Type B pancreatic cell (in vitro differentiated cells): ENCODE data around the gene POC1B.

- PRO-cap, result no peak
These were observed 161.2 kb downstream of the KITLG start for GRCh38 chr12:88419051-88419415.

DNA sequence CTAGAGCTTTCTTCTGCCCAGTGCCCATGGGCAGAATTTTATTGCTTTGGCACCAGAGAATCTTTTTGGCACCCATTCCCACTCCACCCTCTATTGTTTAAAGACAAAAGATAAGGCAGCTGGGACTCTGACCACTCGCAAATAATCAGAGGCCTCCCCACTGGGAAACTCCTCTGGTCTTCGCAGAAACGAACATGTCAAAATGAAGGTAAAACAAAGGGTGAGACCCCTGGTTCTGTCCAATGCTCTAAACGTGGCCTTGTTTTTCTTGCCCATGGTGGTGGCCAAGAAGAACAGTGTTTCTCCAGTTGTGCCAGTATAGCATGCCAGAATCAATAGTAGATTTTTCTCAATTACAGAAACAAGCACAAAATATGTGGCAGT lies 50.7 kb downstream of the KITLG start:
- PRO-cap, result no peak

- PRO-cap, result no peak
These were observed 265.0 kb downstream of the DUSP6 start for GRCh38 chr12:89087249-89087665.

- PRO-cap, result no peak
These were observed 18.4 kb upstream of the DUSP6 start for GRCh38 chr12:89370266-89371446.

DNA sequence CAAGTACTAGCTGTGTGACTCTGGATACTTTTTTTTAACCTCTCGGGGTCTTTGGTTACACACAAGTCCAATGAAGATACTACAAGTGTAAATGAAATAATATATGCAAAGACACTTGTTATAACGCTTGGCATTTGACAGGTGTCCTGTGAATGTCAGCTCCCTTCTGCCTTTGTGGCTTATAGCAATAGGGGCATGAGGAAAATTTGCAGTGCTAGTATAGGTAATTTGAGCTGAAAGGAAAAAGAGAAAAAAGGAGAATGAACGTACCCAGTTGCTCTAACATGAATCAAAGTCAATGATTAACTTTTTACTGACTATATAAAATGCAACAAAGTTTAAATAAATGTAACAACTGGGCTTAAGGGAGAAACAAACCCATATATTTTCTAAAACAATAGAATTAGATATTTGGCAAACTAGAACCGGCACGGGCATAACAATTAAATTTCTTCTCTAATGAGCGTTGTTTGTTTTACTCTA lies 25.6 kb upstream of the DUSP6 start:
- PRO-cap, result no peak

DNA sequence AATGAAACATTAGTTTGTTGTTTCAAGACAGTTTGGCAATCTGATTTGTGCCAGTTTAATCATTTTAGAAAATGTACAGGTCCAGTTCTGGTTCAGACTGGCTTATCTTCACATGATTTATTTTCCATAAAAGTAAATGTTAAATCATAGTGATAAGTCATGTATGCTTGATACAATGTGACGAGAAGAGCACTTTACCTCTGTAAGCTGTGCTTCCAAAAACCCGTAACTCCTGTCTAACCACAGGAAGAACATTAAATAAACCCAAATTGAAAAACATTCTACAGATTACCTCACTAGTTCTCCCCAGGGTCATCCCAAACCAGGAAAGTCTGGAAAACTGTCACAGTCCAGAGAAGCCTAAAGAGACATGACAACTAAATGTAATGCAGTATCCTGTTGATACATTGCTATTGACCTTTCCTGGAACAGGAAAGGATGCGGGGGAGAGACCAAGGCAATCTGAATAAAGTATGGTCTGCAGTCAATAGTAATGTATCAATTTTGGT lies 32.5 kb upstream of the DUSP6 start:
- PRO-cap, result no peak

- PRO-cap, result no peak
These were observed 37.9 kb upstream of the DUSP6 start for GRCh38 chr12:89390139-89390567.

DNA sequence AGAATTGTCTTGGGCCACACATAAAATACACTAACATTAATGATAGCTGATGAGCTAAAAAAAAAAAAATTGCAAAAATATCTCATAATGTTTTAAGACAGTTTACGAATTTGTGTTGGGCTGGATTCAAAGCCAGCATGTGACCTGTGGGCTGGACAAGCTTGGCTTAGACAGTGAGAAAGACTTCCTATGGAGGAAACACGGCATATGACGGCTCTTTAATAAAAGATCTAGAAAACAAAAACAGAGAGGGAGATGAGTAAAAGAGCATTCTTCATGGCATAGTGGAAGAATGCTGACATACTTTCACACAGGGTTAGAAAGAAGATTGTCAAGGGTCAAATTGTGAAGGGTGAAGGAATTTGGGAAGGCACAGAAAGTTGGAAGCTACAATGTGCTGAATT lies 63.5 kb downstream of the GALNT4 start:
- PRO-cap, result no peak

DNA sequence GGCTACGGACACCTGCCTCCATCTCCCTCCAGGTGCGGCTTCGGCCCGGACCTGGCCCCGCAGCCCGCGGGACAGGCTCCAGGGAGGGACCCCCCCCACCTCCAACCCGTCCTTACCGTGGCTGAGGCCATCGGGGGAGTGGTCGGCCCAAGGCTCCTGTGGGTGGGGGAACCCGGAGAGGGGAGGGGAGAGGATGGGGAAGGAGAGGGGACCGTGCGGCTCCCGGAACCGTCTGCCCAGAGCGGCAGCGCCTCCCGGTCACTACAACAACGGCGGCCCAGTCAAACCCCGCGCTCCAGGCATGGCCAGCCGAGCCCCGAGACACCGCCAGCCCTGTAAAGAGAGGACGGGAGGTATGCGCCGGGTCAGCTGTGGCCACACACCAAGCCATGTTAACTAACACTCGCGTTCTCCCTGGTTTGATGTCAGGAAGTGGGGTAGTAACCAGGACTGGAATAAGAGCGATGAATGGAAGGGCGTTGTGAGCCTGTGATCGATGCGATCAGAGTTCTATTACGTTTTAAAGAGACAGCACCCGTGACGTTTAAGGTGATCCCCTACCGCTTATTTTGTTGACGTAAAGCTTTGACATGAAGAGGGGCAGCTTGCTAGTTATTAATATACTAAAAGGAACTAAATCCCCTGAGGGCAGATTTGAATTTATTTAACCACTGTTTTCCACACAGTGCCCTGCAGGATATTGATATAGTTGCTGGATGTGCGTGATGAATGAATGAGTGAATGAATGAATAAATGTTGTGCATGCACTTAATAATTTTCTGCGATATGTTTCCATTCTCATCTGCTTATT lies at the start of gene POC1B:
TSS of gene POC1B (minus strand) at position 283 of the 811 bp plus-strand sequence.
- PRO-cap, result unidirectional peak, minus-strand start at position 236 of the sequence

- PRO-cap, result unidirectional peak, plus-strand start at chr12:89566940
These were observed 40.8 kb upstream of the POC1B start for GRCh38 chr12:89566729-89567036.

- PRO-cap, result no peak
These were observed 89.2 kb upstream of the POC1B start for GRCh38 chr12:89614852-89615632.

- PRO-cap, result no peak
These were observed 7.2 kb downstream of the ATP2B1 start for GRCh38 chr12:89701533-89701797.

DNA sequence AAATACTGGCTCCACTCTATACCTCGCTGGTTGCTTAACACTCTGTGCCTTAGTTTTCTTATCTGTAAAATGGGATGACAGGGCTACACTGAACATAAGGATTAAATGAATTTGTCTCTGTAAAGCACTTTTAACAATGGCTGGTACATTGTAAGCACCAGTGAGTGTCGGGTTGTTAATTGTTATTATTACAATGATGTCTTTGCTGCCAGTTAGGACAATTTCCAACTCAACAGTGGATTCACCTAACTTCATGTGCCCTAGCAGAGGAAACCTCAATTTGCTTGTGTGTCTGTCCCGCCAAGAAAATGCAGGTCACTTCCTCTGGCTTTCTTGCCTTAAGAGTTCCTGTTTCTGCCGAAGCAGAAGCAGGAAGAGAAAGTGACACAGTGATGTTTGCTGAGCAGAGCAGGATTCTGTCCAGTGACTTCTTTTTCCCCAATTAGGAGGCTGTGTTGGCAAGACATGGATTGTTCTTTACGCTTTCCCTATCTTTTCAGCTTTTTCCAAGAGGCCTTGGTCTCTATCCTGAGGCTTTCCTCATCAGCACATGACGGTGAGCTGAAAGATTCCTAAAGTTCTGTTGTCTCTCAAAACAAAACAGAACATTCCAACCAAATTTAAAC lies 154.1 kb upstream of the ATP2B1 start:
- PRO-cap, result no peak

GRCh38 chr12:89949662-89950350 lies 241.2 kb upstream of the ATP2B1 start:
- PRO-cap, result no peak

DNA sequence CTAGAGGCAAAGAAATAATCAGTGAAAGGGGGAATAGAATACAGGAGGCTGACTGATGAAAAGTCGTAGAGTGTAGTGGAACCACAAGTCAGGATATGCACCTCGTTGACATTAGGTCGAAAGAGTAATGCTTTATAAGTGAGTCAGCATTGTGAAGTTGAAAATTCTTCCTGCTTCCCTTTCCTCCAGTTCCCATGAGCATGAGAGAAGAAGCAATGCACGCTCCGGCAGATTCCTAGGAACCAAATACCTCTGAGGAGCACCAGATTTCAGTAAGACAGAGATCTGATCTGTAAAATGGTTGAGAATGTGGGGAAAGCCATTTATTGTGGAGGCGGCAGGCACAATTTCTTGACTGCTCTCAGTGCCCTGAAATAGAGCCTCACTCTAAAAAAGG lies 16.5 kb downstream of the CCER1 start:
- PRO-cap, result no peak

DNA sequence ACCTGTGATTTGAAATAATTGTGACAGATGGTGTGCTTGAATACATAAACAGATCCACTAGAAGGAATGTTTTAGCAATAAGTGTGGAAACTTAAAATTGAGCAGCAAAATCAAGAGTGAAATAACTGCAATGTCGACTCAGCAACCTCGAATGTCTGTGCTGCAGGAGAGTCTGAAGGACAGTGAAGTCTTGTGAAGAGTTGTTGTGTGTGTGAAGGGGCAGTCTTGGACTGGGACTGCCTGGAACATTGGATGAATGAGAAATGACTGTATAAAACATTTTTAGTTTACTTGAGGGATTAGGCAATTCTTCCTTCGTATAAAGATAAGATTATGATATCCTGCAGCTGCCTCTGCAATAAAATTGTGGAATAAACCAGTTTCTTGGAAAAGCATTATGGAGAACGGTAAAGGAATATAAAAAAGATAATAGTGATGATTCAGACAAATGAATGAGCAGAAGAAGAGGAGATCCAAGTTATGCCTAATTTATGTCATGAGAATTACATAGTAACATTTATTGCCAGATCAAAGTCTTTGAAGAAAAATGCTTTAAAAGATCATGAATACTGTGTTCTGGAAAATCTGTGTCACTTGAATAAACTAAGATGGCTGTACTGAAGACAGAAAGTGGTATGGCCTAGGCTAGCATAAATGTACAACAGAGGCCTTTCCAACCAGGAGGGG lies 30.9 kb upstream of the LUM start:
- PRO-cap, result no peak

- PRO-cap, result no peak
These were observed 31.1 kb downstream of the DCN start for GRCh38 chr12:91151383-91151975.

DNA sequence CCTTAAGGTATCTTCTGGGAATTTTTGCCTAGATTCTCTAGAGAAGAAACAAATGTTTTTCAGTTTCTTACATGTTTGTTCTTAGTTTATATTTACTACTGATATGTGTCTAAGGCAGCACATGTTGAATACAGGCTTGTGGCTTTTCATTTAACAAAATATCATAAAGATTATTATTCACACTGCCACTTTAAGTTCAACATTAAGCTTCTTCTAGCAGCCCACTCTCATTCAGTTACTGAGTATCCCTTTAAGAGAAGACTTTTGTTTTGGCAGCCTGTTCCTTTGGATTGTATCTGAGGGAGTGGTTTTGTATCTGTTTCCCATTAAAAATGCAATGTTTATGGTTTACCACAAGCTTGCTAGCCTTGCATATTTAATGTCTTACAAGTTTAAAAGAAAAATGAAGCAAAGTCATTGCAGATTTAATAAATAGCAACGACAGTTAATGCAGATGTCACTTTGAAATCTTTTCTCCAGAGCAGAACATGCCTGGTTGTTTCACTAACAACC lies 2.1 kb downstream of the DCN start:
- PRO-cap, result no peak

DNA sequence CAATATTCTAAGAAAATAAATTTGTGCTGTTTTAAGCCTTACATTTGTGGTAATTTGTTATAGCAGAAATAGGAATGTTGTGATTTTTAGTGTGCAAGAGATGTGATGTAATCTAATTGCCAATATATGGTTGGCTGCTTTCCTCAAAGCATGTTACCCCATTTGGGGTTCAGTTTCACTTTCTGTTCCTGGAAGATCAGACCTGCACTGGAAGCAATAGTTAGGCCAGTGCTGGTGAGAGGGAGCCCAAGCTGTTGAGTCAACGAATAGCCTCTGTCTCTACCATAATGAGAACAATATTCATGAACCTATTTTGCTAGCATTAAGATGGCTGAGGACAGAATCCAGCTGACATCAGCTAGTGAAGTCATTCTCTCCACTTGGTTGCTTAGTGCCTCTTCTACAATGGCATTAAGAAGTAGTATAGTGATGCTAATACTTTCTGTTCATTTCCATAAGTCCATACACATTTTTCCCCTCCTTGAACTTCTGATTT lies 379.9 kb upstream of the DCN start:
- PRO-cap, result no peak

DNA sequence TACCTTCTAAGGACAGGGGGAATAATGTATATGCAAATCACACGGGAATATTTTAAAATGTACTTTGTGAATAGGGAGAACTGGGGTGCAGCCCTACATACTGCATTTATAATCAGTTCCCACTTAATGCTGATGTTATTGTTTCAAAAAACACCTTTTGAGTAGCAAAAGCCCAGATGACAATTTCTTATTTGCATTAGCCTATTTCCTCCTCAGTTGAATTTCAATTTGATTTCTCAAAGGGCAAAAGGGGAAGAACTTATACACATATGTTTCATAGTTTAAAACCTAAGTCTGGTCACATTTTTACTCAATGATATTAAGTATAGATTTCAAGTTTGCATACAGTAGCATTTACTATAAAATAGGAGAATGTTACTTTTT lies 367.6 kb downstream of the BTG1 start:
- PRO-cap, result no peak